CD14-positive monocyte (primary cell): Measurements from ENCODE around the genes CRACD and HOPX.

DNA sequence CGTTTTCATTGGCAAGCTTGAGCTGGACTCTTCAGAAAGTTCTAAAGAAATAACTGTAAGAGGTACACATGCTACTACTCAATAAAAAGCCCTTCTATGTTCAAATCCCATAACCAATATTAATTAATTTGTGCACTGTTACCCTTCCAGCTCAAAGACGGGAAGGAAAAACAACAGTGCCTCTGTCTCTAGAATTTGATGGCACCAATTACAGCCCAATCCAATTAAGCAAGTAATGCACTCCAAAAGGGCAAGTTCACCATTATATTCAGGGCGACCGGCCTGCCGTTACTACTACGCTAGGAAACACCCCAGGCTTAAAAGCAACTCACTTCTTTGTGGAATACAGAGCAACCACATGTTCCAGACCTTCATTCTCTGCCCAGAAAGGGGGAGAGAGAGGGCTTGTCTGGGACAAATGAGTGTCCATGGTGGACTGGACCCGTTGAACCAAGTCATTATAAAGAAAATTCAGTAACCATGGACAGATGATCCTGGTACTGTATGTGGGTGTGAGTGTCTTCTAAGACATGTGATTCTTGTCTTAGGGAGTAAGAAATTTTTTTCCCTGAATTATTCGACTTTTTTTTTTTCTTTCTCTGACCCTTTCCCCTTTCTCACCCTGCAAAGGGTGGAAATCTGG, 1.6 kb downstream of the KDR start:
- CAGE, long polyA plus RNA = no peak

DNA sequence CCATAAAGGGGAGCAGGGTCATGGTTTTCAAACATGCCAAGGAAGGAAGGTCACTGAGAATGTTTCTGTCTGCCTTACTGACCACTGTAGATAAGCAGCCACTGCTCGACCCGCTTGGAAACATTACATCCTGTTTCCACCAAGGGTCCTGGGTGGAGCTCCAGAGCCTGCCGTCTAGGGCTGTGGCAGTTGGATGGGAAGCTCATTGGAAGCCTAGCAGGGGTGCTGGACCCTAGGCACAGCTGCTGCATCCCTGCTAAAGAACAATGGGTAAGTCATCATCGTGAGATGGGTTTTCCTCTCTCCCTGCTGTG, 76.1 kb upstream of the SRD5A3 start:
- CAGE, long polyA plus RNA = no peak

- CAGE, long polyA plus RNA = no peak
Observed at GRCh38 chr4:55346924-55347419, 930 bp downstream of the SRD5A3 start.

DNA sequence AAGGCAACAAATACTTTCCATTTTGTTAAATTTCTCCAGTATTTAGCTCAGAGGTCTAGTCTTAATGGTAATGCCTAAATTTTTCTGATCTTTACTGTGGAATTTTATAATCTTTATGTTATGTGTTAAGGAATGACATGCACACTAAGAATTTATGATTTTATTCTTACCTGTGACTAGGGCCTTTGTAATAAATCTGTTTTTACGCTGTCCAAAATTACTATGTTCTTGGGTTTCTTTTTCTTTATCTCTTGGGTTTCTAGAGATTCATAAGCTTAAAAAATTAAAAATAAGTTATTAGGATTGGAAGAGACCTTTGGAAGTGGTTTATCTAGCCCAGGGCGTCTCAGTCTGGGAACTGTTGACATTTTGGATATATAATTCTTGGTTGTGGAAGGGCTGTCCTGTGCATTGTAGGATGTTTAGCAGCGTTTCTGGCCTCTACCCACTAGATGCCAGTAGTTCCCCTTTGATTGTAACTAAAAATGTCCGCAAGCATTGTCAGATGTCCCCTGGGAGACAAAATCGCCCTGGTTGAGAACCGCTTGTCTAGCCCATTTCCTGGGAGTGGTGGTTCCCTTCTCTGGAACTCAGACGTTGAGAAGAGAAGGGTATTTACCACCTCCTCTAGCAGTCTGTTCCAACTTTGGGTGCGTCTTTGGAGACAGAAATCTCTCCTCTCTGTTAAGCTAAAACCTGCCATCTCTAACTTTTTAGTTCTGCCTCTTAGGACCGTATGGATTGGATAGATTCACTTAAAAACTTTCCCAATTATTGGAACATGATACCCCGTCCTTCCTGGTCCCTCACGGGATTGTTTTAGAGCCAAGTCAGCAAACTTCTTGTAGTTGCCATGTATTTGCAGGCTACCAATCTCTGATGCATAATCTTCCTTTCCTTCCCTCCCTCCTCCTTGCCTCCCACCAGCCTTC, 13.7 kb downstream of the TMEM165 start:
- CAGE, long polyA plus RNA = no peak

GRCh38 chr4:55437937-55438616, 42.3 kb downstream of the TMEM165 start:
- CAGE, long polyA plus RNA = no peak

GRCh38 chr4:55453371-55454107, 57.8 kb downstream of the TMEM165 start:
- CAGE, long polyA plus RNA = no peak

GRCh38 chr4:55545470-55546244, 1.1 kb downstream of the CLOCK start:
- CAGE, long polyA plus RNA = no peak

- CAGE, long polyA plus RNA = no peak
Observed at GRCh38 chr4:55636561-55636995, 480 bp upstream of the NMU start.

- CAGE, long polyA plus RNA = no peak
Observed at GRCh38 chr4:55734013-55734375, 85.6 kb upstream of the EXOC1L start.

DNA sequence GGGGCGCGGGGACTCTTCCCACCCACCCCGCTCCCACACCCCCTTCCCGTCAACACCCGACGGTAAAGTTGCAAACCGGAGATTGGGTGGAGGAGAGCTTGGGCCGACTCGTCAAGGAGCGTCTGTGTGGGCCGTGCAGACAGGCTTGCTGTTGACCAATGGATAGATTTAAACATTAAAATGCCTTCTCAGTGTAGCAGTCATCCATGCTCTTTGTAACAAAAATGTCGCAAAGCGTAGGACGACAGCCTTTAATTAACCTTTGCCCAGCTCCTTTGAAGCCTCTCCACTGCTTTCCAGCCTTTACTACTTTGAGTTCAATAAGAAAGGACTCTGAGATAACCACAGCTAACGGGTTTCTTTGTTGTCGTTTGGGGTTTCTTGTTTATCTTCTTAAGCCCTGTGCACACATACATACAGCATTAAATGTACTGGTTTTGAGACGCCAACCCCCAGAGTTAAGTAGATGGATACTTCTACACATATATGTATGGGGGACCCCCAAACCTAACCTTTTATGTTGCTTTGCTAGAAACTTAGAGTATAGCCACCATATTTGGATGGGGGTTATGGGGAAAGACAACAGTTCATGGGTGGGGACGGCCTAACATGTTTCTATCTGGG, 579 bp downstream of the CEP135 start:
- CAGE, long polyA plus RNA = no peak

GRCh38 chr4:56048858-56049439, at the start of gene CRACD:
Gene CRACD (plus strand): TSS chr4:56049098.
- CAGE, long polyA plus RNA = no peak

GRCh38 chr4:56388088-56388542, 824 bp upstream of the AASDH start:
- CAGE, long polyA plus RNA = no peak

DNA sequence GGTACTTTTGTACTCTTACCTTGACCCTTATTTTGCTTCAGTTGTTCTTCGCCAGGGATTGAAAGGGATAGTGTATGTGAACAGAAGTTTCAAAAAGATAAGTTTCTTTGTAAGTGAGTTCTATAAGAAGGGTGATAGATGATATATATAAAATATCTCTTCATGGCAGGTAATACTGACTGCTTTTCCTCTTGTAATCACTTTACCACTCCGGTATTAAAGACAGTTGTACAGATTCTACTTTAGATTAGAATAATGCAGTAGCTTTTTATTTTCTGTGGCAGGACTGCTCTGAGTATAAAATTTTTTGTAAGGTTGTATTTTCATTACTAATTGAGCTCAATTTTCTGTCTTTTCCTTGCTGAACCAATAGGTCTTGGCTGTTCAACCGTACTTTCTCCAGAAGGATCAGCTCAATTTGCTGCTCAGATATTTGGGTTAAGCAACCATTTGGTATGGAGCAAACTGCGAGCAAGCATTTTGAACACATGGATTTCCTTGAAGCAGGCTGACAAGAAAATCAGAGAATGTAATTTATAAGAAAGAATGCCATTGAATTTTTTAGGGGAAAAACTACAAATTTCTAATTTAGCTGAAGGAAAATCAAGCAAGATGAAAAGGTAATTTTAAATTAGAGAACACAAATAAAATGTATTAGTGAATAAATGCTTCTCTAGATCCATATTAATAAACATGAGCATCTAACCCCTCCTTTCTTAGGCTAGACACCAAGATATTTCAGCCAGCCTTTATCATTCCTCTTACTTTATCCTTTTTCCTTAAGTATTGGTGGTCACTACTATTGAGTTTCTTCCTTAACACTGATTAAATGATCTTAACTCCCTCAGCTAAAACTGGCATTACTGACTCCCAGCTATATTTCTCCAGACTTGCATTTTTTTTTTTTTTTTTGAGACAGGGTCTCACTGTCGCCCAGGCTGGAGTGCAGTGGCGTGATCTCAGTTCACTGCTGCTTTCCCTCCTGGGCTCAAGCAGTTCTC, 8.1 kb upstream of the SRP72 start:
- CAGE, long polyA plus RNA = no peak

DNA sequence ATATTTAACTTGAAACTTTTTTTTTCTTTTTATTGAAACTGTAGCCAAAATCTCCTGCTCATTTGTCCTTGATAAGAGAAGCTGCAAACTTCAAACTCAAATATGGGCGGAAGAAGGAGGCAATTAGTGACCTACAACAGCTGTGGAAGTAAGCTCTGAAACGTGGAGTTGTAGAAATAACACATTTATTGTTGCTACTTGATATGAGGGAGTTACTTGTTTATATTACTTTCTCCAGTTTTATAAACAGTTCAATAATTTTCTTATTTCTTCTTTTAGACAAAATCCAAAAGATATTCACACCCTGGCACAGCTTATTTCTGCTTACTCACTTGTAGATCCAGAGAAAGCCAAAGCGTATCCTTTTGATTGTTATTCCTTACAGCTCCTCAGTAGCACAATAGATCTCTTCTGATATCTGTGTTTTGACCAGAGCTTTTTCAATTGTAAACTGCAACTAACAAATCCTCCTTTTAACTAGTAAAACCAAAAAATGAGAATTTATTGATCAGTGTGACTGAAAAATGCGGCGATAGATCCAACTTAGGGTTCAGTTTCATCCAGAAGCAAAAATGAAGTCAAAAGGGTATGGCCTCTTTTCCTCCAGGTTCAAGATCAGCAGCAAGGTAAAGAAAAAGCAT, 15.2 kb upstream of the ARL9 start:
- CAGE, long polyA plus RNA = no peak

GRCh38 chr4:56649759-56650545, 31.1 kb downstream of the HOPX start:
- CAGE, long polyA plus RNA = no peak

DNA sequence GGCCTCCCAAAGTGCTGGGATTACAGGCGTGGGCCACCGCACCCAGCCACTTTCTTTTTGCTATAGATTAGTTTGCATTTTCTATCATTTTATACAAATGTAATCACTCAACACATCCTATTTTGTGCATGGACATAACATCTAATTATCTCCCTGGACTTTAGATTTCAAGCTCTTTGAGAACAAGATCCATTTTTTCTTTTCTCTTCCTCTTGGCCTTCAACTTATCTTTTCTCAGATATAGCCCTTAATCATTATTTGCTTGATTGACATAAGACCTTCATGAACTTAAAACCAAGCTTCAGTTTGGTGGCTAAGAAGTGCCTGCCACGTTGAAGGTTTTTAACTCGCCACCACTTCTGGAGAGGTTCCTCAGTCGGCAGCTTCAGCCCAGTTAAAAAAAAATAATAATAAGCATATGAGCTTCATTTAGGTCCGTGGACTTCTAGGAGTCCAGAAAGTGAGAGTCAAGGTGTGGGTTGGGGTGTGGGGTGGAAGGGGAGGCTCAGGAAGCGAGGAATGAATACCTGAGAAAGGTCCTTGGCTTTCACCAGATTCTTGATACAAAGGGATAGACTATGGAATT, 1.3 kb downstream of the HOPX start:
- CAGE, long polyA plus RNA = no peak

- CAGE, long polyA plus RNA = no peak
Observed at GRCh38 chr4:56681025-56681963, at the start of gene HOPX. Gene HOPX (minus strand): TSS chr4:56681296.

DNA sequence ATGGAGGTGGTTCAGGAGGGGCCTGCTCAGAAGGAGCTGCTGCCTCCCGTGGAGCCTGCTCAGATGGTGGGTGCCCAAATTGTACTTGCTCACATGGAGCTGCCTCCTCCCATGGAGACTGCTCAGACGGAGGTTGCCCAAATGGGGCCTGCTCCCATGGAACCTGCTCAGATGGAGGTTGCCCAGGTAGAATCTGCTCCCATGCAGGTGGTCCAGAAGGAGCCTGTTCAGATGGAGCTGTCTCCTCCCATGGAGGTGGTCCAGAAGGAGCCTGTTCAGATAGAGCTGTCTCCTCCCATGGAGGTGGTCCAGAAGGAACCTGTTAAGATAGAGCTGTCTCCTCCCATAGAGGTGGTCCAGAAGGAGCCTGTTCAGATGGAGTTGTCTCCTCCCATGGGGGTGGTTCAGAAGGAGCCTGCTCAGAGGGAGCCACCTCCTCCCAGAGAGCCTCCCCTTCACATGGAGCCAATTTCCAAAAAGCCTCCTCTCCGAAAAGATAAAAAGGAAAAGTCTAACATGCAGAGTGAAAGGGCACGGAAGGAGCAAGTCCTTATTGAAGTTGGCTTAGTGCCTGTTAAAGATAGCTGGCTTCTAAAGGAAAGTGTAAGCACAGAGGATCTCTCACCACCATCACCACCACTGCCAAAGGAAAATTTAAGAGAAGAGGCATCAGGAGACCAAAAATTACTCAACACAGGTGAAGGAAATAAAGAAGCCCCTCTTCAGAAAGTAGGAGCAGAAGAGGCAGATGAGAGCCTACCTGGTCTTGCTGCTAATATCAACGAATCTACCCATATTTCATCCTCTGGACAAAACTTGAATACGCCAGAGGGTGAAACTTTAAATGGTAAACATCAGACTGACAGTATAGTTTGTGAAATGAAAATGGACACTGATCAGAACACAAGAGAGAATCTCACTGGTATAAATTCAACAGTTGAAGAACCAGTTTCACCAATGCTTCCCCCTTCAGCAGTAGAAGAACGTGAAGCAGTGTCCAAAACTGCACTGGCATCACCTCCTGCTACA, 23.4 kb downstream of the REST start:
- CAGE, long polyA plus RNA = no peak

GRCh38 chr4:57030001-57030514, 51.4 kb downstream of the POLR2B start:
- CAGE, long polyA plus RNA = no peak

GRCh38 chr4:57084796-57085765, 25.1 kb downstream of the IGFBP7 start:
- CAGE, long polyA plus RNA = no peak